Measurements from ENCODE around the genes GNPDA2, COX7B2, GABRB1 and FRYL.

DNA sequence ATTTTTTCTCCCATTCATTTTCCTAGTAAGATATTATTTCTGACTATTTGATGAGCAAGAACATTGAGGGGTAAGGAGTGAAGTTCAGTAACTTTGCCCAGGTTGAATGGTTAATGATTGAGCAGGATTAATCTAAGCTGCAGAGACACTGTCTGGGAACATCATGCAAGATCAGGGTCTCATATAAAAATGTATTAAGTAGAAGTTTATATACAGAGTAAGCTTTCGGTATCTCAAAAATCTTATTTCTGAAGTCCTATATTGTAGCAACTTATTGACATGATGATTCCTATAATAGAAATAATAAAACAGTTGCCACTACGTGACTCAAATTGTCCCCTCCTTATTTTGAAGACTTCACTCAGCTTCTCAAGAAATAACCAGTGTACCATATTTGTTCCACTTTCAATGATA lies 102.3 kb upstream of the LIMCH1 start:
- PRO-cap: no peak

DNA sequence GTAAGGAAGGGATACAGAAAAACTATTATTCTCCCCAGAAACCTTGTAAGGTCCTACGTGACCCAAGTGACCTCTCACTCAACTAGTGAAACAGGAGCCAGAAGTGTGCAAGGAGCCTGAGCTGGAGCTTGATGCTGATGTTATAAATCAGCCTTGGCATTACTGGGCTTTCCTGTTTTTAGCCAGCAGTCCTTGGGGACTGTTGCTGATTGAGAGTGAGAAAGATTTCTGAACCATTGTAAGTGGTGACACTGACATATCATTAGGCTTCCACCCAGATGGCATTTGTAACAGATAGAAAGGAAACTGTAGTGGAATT lies 100.8 kb upstream of the LIMCH1 start:
- PRO-cap: no peak

GRCh38 chr4:41501514-41501771 lies 36.5 kb upstream of the LIMCH1 start:
- PRO-cap: no peak

DNA sequence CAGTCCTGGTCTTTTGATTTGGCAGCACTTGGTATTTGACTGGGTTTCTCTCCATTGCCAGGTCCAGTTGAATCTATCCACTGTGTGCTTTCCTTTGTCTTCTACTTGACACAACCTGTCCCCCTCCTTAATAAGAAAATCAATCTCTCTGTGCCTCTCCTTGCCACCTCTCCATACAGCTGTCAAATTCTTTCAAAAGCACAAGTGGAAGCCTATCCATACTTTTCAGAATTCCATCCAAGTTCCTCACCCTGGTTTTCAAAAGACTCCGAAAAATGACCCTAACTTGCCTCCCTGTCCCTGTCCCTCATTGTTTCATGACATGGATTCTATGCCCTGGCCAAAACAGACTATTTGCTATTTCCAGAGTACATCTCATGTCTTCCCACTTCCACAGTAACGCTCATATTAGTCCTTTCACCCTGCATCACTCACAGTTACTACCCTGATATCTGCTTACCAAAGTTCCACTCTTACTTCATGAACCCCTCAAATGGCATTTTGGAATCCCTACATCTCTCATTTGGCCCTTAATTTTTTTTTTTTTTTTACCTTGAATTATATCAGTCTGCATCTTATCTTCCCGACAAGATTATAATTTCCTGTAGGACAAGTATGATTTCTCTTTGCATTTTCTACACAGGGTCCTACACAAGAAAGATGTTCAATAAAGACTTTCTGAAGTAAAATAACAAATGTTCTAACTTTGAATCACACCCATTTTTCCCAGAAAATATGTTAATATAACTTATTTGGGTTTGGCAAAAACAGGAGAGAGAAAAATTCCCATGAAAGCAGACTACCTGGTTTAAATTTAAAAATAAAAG lies 47.1 kb downstream of the ATP8A1 start:
- PRO-cap: no peak

GRCh38 chr4:42643632-42644146 lies 13.2 kb downstream of the ATP8A1 start:
- PRO-cap: no peak

DNA sequence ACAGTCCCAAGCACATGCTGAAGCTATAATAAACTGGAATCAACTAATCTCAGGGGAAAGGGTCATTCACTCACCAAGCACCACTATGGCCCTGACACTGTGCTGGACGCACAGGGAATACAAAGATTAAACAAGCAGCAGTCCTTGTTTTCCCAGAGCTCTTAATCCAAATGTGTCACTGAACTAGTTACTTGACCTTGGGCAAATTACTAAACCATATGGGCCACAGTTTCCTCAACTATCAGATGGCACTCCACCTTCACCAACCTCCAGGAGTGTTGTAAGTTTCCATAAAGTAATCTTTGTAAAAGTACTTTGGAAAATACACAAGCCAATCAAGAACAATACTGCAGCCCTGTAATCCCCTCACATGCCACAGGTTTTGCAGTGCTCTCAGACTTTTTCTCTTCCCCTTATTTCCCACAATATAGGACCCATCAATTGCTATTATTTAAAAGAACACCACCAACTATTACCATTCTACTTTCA lies 1.9 kb downstream of the ATP8A1 start:
- PRO-cap: no peak

DNA sequence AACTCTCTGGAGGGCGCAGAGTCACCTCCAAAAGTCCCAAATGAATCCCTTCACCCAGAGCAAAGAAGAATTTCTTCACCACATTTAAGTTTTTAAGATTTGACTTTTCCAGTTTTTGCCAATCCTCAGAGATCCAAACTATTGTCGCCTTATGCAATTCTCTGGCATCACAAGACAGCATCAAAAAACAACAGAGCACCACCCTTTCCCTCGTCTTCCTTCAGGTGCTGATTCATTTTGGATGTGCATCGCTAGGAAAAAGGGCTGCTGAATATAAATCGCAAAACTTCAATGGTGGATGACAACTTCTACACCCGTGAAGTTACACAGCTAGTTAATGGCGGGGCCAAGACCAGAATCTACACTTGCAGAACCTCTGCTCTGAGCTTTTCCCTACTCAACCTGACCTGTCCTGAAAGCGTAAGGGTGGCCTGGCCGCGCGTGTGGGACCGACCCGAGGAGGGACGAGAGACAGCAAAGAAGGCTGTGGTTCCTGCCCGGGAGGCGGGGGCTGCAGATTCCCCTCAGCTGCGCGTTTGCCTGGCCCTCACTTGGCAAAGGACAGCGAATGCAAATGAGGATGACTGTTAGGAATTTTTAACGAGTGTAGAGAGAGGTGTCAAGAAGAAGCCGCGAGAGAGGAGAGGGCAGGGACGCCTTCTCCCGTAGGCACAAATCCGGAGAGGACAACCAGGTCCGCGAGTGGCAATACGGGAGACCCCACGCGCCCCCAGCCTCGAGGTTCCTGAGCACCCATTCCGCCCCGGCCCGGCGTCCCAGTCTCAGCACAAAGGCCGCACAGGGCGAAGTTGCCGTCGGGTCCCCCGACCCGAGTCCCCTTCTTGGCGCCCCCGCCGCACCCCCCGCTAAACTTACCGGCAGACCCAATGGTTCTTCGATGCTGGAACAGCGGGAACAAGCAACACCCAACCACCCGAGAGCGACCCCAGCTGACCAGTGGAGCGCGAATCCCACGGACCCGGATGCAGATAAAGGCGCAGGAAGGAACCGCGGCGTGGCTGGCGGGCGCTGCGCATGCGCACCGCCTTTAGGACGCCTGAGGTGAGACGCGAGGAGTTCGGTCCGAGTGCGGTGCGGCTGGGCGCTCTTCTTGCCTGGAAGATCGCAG lies at the start of gene GNPDA2:
Gene GNPDA2, minus strand, starts transcription at position 959 of the 1,129 bp plus-strand sequence.
- PRO-cap: bidirectional peak, plus-strand start at position 1,065 of the sequence, minus-strand start at position 959 of the sequence

DNA sequence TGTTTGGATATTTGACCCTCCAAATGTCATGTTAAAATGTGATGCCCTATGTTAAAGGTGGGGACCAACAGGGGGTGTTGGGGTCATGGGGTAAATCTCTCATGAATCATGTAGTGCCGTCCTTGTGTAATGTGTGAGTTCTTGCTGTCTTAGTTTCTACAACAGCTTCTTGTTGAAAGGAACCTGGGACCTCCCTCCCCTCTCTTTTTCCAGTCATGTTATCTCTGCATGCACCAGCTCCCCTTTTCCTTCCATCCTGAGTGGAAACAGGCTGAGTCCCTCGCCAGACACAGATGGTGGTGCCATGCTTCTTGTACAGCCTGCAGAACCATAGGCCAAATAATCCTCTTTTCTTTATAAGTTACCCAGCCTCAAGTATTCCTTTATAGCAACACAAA lies 598.4 kb upstream of the GNPDA2 start:
- PRO-cap: no peak

DNA sequence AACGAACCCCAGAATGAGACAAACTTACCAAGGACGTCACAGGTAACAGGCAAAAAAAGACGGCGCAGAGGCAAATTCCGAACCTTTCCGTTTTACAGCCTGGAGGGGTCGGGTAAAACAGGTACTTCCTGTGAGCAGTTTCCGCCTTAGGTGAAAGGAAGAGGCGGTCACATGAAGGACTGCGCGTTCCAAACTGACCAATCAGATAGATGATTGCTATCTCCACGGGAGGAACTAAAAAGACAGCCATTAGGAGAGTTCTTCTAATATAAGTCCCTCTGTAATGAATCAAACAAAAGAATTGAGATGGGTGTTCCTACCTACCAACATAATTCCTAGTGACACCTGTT lies at the start of gene COX7B2:
Gene COX7B2, minus strand, starts transcription at position 114 of the 350 bp plus-strand sequence.
- PRO-cap: no peak

DNA sequence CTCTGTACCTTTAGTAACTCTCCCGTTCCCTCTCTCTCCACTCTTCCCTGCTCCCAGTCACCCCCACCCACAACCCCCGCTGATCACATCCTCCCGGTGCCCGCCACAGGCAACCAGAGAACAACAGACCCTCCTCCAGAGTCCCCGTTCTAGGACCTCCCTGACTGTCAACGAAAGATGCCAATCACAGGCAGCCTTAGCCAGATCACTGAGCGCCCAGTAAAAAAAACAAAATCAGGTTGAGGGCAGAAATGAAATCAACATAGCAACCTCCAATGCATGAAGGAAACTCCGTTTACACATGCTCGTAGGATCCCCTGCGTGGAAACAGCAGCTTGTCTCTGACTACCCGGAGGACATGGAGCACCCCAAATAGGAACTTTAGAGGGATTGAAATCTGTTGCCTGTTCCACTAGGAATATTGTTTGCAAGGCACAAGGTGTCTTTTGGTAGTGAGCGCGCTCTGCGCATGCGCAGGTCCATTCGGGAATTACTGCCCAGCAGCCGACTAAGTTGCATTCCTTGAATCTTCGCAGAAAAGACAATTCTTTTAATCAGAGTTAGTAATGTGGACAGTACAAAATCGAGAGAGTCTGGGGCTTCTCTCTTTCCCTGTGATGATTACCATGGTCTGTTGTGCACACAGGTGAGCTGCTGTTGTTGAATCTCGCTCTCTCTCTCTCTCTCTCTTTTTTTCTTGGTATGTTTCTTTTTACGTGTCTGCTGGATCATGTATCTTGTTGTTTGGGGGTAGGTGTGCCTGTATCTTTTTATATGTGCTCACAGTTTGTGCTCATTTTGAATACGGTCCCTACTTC lies at the start of gene GABRB1:
Gene GABRB1, plus strand, starts transcription at position 482 of the 818 bp plus-strand sequence.
- PRO-cap: no peak

- PRO-cap: no peak
Observed at GRCh38 chr4:47548318-47548608, 63.2 kb downstream of the ATP10D start.

- PRO-cap: no peak
Observed at GRCh38 chr4:47706069-47706490, 131.8 kb downstream of the CORIN start.

GRCh38 chr4:47824631-47825401 lies 13.1 kb downstream of the CORIN start:
- PRO-cap: no peak

DNA sequence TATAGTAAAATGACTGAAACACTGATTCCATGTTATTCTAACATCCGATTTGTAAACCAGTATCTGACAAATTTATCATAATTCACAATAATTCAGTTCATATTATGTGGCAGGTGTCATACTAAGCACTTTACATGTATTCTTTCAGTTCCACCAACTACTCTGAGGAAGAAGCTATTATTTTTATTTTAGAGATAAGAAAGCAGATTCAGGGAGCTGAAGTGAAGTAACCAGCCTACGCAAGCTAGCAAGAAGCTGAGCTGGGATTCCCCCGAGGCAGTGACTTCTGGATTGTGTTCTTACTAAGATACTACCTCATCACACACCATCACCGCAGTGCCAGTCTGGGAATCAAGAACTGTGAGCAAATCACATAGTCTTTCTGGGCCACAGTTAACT lies 1.2 kb upstream of the CORIN start:
- PRO-cap: no peak

- PRO-cap: no peak
Observed at GRCh38 chr4:48108540-48109142, 25.4 kb downstream of the TXK start.

DNA sequence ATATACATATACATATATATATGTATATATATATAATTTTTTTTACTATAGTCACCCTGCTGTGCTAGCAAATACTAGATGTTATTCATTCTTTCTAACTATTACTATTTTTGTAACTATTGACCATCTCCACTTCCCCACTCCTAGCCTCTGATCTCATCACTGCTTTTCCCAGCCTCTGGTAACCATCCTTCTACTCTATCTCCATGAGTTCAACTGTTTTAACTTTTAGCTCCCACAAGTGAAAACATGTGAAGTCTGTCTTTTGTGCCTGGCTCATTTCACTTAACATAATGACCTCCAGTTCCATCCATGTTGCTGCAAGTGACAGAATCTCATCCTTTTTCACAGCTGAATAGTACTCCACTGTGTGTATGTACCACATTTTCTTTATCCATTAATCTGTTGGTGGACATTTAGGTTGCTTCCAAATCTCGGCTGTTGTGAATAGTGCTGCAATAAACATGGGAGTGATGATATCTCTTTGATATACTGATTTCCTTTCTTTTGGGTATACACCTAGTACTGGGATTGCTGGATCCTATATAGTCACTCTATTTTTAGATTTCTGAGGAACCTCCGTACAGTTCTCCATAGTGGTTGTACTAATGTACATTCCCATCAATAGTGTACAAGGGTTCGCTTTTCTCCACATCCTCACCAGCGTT lies 109.5 kb downstream of the FRYL start:
- PRO-cap: no peak

GRCh38 chr4:48779978-48780439 lies at the start of gene FRYL:
Gene FRYL, minus strand, starts transcription at chr4:48780279.
- PRO-cap: bidirectional peak, plus-strand start at chr4:48780623, minus-strand start at chr4:48780312

DNA sequence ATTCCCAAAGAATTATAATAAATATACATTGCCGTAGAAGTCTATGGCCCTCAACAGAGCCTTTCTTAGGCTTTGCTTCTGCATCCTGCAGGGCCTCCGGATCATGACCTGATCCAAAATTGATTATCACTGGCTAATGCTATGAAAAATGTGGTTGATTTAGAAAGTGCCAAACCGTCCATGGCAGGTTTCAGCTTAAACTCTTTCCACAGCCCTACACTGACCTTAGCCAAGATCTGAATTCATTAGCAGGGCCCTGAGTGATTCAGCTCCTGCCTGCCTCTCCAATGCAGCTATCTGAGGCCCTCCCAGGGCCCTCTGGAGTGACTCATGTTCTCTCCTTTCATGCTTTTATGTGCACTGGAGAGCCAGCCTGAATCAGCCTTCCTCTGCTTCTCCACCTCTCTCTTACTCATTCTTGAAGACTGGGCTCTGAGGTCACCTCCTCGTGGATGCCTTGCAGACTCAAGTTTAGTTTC lies 3.0 kb upstream of the OCIAD2 start:
- PRO-cap: no peak

GRCh38 chr4:49161026-49161485 lies 175.0 kb downstream of the CWH43 start:
- PRO-cap: no peak

- PRO-cap: no peak
Observed at GRCh38 chr4:49494660-49495360, 508.7 kb downstream of the CWH43 start.